K562 (cell line): Measurements from ENCODE around the genes DNAAF3, TMEM150B, ISOC2 and U2AF2.

- RAMPAGE, long total RNA = no peak
- RRBS = no CpG with 5 or more reads among the region's 13 CpGs
PRO-cap:
- standard = no peak
- CoPRO, capped RNA only, 2 experiments = no peak in any of the 2 experiments
- CoPRO, capped and uncapped RNA, 2 experiments = no peak in any of the 2 experiments
- CoPRO, uncapped RNA only, 2 experiments = peak in 1 of 2 experiments; most common plus-strand start chr19:55149857 (in 1); most common minus-strand start chr19:55149858 (in 1)
CAGE:
- cytosol, long polyA plus RNA = no peak
- long polyA plus RNA = no peak
- nucleolus, long total RNA = no peak
- nucleus, long polyA plus RNA = no peak
Observed at GRCh38 chr19:55149492-55150175, 628 bp upstream of the TNNT1 start.

- RAMPAGE, long total RNA = start-site peak on the plus strand at chr19:55159262-55159316, 139 and 45 reads in 2 replicates
- RRBS = under 1% methylated on average over 4 of the region's 15 CpGs
PRO-cap:
- standard = bidirectional peak, plus-strand start at chr19:55159155, minus-strand start at chr19:55158992
- CoPRO, capped RNA only, 2 experiments = peak in 2 of 2 experiments; most common plus-strand start chr19:55159155 (in 2); most common minus-strand start chr19:55158992 (in 1)
- CoPRO, capped and uncapped RNA, 2 experiments = peak in 1 of 2 experiments; most common plus-strand start chr19:55159309 (in 1); most common minus-strand start chr19:55159001 (in 1)
- CoPRO, uncapped RNA only, 2 experiments = peak in 1 of 2 experiments; most common minus-strand start chr19:55158830 (in 1)
CAGE:
- cytosol, long polyA plus RNA = no peak
- long polyA plus RNA = start-site peak on the plus strand at chr19:55159264-55159325, 33 and 34 reads in 2 replicates
- nucleolus, long total RNA = no peak
- nucleus, long polyA plus RNA = start-site peak on the plus strand at chr19:55159135-55159169, 95 and 122 reads in 2 replicates; start-site peak on the plus strand at chr19:55159288-55159331, 112 and 226 reads in 2 replicates
Observed at GRCh38 chr19:55158657-55159549, 1.4 kb upstream of the TNNI3 start.

- RAMPAGE, long total RNA = no peak
- RRBS = 4% methylated on average over 5 of the region's 41 CpGs
PRO-cap:
- standard = unidirectional peak, plus-strand start at chr19:55166294
- CoPRO, capped RNA only, 2 experiments = no peak in any of the 2 experiments
- CoPRO, capped and uncapped RNA, 2 experiments = no peak in any of the 2 experiments
- CoPRO, uncapped RNA only, 2 experiments = peak in 2 of 2 experiments; most common plus-strand start chr19:55166142 (in 1); most common minus-strand start chr19:55165791 (in 1)
CAGE:
- cytosol, long polyA plus RNA = no peak
- long polyA plus RNA = no peak
- nucleolus, long total RNA = no peak
- nucleus, long polyA plus RNA = no peak
Observed at GRCh38 chr19:55165536-55166404, 643 bp downstream of the DNAAF3 start.

- RAMPAGE, long total RNA = no peak
- RRBS = no CpG with 5 or more reads among the region's 44 CpGs
PRO-cap:
- standard = bidirectional peak, plus-strand start at chr19:55166762, minus-strand start at chr19:55166613; unidirectional peak, plus-strand start at chr19:55167068
- CoPRO, capped RNA only, 2 experiments = peak in 2 of 2 experiments; most common plus-strand start chr19:55166673 (in 1); most common minus-strand start chr19:55166612 (in 1)
- CoPRO, capped and uncapped RNA, 2 experiments = no peak in any of the 2 experiments
- CoPRO, uncapped RNA only, 2 experiments = peak in 1 of 2 experiments; most common plus-strand start chr19:55167247 (in 1); most common minus-strand start chr19:55166969 (in 1)
CAGE:
- cytosol, long polyA plus RNA = no peak
- long polyA plus RNA = no peak
- nucleolus, long total RNA = no peak
- nucleus, long polyA plus RNA = no peak
Observed at GRCh38 chr19:55166405-55167409, at the start of gene DNAAF3. Gene DNAAF3 (minus strand): TSS chr19:55166613.

DNA sequence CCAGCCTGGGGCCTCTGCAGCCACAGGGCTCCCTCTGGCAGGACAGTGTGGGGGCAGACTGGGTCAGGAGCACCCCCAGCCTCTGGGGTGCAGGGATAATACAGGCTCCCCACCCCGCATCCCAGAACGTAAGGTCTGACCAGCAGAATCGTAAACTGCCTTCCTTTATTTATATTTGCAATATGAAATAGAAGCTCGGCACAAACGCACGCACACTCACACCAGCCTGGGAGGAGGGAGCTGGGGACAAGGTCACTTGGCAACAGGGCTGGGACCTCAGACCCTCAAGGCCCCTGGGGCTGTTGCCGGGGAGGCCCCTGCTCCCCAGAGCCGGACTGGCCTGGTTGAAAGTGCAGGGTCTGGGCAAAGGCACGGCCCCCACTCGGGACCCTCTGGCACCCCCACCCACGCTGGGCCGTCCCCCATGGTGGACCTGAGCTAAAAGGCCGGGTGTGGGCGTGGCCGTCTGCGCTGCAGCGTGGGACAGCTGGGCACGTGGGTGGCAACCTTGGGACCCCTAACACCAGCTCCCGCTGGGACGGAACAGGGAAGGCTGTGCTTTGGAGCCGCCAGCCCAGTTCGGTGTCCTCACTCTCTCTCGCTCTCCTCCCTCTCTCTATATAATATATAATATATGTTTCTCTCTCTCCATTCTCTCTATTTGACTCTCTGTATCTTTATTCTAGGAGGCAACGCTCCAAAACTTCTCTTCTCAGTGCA, 1.2 kb upstream of the TMEM86B start:
- RAMPAGE, long total RNA = no peak
- RRBS = no CpG with 5 or more reads among the region's 24 CpGs
PRO-cap:
- standard = no peak
- CoPRO, capped RNA only, 2 experiments = no peak in any of the 2 experiments
- CoPRO, capped and uncapped RNA, 2 experiments = no peak in any of the 2 experiments
- CoPRO, uncapped RNA only, 2 experiments = peak in 1 of 2 experiments; most common plus-strand start position 180 of the sequence (in 1); most common minus-strand start position 173 of the sequence (in 1)
CAGE:
- cytosol, long polyA plus RNA = no peak
- long polyA plus RNA = no peak
- nucleolus, long total RNA = no peak
- nucleus, long polyA plus RNA = no peak

DNA sequence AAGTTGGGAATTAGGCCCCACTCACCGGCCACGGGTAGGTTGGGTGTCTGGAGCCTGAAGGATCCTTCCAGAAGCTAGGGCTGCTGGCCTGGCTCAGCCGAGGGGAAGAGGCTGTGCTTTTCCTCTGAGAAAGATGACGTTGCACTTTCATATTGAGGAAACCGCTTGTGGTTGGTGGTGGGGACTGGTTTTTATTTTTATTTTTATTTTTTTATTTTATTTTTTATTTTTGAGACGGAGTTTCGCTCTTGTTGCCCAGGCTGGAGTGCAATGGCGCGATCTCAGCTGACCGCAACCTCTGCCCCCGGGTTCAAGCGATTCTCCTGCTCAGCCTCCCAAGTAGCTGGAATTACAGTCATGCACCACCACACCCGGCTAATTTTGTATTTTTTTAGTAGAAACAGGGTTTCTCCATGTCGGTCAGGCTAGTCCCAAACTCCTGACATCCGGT, at the start of gene TMEM150B:
TMEM150B (minus strand) TSS at position 95 of the 451 bp plus-strand sequence.
- RAMPAGE, long total RNA = no peak
- RRBS = 82% methylated on average over 1 of the region's 15 CpGs
PRO-cap:
- standard = unidirectional peak, minus-strand start at position 90 of the sequence
- CoPRO, capped RNA only, 2 experiments = peak in 1 of 2 experiments; most common minus-strand start position 94 of the sequence (in 1)
- CoPRO, capped and uncapped RNA, 2 experiments = no peak in any of the 2 experiments
- CoPRO, uncapped RNA only, 2 experiments = no peak in any of the 2 experiments
CAGE:
- cytosol, long polyA plus RNA = no peak
- long polyA plus RNA = no peak
- nucleolus, long total RNA = no peak
- nucleus, long polyA plus RNA = start-site peak on the minus strand centred at position 87 of the sequence, 37 bp wide, 24 and 36 reads in 2 replicates

- RAMPAGE, long total RNA = no peak
- RRBS = no CpG with 5 or more reads among the region's 8 CpGs
PRO-cap:
- standard = no peak
- CoPRO, capped RNA only, 2 experiments = no peak in any of the 2 experiments
- CoPRO, capped and uncapped RNA, 2 experiments = no peak in any of the 2 experiments
- CoPRO, uncapped RNA only, 2 experiments = no peak in any of the 2 experiments
CAGE:
- cytosol, long polyA plus RNA = no peak
- long polyA plus RNA = no peak
- nucleolus, long total RNA = no peak
- nucleus, long polyA plus RNA = no peak
Observed at GRCh38 chr19:55331732-55332100, 6.6 kb upstream of the TMEM150B start.

DNA sequence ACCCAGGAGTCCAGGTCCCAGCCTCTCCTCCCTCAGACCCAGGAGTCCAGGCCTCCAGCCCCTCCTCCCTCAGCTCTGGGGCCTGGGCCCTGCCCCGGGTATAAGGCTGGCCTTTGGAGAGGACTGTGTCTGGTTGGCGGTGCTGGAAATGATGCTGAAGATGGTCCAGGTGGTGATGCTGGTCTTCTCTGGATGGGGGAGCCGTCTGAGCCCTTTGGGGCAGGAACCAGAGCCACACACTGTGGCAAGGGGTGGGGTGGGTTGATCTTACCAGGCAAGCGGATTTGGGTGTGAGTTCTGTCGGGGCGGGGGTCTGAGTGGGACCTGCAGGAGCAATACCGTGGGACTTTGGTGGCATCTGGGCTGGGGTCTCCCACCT, 2.5 kb downstream of the GARIN5B start:
- RAMPAGE, long total RNA = no peak
- RRBS = no CpG with 5 or more reads among the region's 7 CpGs
PRO-cap:
- standard = no peak
- CoPRO, capped RNA only, 2 experiments = no peak in any of the 2 experiments
- CoPRO, capped and uncapped RNA, 2 experiments = no peak in any of the 2 experiments
- CoPRO, uncapped RNA only, 2 experiments = no peak in any of the 2 experiments
CAGE:
- cytosol, long polyA plus RNA = no peak
- long polyA plus RNA = no peak
- nucleolus, long total RNA = no peak
- nucleus, long polyA plus RNA = no peak

- RAMPAGE, long total RNA = no peak
- RRBS = 51% methylated on average over 5 of the region's 28 CpGs
PRO-cap:
- standard = no peak
- CoPRO, capped RNA only, 2 experiments = no peak in any of the 2 experiments
- CoPRO, capped and uncapped RNA, 2 experiments = no peak in any of the 2 experiments
- CoPRO, uncapped RNA only, 2 experiments = peak in 1 of 2 experiments; most common minus-strand start chr19:55374416 (in 1)
CAGE:
- cytosol, long polyA plus RNA = no peak
- long polyA plus RNA = no peak
- nucleolus, long total RNA = no peak
- nucleus, long polyA plus RNA = no peak
Observed at GRCh38 chr19:55374127-55374886, 2.3 kb upstream of the TMEM190 start.

DNA sequence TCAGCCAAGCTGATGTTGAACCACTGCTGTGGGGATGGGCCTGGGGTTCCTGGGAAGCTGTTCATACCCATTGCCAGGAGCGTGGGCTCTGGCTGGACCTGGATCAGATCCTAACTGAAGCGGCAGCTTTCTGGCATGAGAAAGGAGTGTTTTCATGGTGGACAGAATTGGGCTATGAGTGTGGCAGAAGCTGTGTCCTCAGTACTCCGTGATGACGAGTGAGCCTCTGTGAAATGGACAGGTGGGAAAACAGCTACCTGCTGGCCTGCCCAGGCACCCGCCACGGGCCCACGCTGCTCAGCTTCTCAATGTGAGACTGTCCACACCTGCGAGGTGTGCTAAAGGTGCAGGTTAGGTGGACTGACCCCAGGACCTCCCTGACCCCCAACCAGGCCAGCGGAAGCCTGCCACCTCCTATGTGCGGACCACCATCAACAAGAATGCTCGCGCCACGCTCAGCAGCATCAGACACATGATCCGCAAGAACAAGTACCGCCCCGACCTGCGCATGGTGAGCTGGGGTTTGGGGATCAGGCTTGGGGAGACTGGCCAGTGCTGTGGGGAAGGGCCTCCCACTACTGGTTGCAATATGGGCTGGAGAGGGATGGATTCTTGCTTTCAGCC, 1.9 kb downstream of the RPL28 start:
- RAMPAGE, long total RNA = no peak
- RRBS = no CpG with 5 or more reads among the region's 17 CpGs
PRO-cap:
- standard = no peak
- CoPRO, capped RNA only, 2 experiments = no peak in any of the 2 experiments
- CoPRO, capped and uncapped RNA, 2 experiments = peak in 1 of 2 experiments; most common plus-strand start position 468 of the sequence (in 1)
- CoPRO, uncapped RNA only, 2 experiments = peak in 1 of 2 experiments; most common plus-strand start position 488 of the sequence (in 1)
CAGE:
- cytosol, long polyA plus RNA = no peak
- long polyA plus RNA = no peak
- nucleolus, long total RNA = no peak
- nucleus, long polyA plus RNA = no peak

- RAMPAGE, long total RNA = no peak
- RRBS = no CpG with 5 or more reads among the region's 18 CpGs
PRO-cap:
- standard = unidirectional peak, minus-strand start at chr19:55400281
- CoPRO, capped RNA only, 2 experiments = peak in 2 of 2 experiments; most common minus-strand start chr19:55400184 (in 2)
- CoPRO, capped and uncapped RNA, 2 experiments = peak in 2 of 2 experiments; most common plus-strand start chr19:55400105 (in 1); most common minus-strand start chr19:55400175 (in 1)
- CoPRO, uncapped RNA only, 2 experiments = peak in 2 of 2 experiments; most common plus-strand start chr19:55400194 (in 1); most common minus-strand start chr19:55400182 (in 2)
CAGE:
- cytosol, long polyA plus RNA = no peak
- long polyA plus RNA = no peak
- nucleolus, long total RNA = no peak
- nucleus, long polyA plus RNA = no peak
Observed at GRCh38 chr19:55400056-55401151, 7.2 kb downstream of the UBE2S start.

DNA sequence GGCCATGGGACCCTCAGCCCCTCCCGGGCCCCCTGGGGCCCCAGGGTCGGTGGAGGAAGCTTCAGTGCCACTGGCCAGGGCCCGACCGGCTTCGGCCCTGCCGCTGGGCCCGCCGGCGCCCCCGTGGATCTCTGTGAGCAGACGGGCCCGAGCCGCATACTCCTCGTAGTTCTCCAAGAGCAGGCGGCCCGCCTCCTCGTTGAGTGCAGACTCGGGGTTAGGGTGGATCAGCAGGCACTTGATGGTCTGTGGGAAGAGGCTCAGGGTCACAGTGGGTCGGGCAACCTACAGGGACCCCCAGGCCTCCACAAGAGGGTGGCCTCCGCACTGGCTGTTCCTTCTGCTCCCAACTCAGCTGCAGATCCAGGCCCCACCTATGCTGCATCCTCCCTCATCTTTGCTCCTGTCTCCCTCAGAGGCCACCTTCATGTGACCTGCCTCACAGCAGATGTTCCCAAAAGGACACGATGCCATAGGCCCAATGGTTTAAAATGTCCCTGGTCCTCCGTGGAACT, 6.0 kb downstream of the UBE2S start:
- RAMPAGE, long total RNA = no peak
- RRBS = 91% methylated on average over 4 of the region's 22 CpGs
PRO-cap:
- standard = no peak
- CoPRO, capped RNA only, 2 experiments = no peak in any of the 2 experiments
- CoPRO, capped and uncapped RNA, 2 experiments = no peak in any of the 2 experiments
- CoPRO, uncapped RNA only, 2 experiments = no peak in any of the 2 experiments
CAGE:
- cytosol, long polyA plus RNA = no peak
- long polyA plus RNA = no peak
- nucleolus, long total RNA = no peak
- nucleus, long polyA plus RNA = no peak

- RAMPAGE, long total RNA = no peak
- RRBS = 2% methylated on average over 16 of the region's 45 CpGs
PRO-cap:
- standard = unidirectional peak, plus-strand start at chr19:55406957; unidirectional peak, plus-strand start at chr19:55407236
- CoPRO, capped RNA only, 2 experiments = no peak in any of the 2 experiments
- CoPRO, capped and uncapped RNA, 2 experiments = no peak in any of the 2 experiments
- CoPRO, uncapped RNA only, 2 experiments = no peak in any of the 2 experiments
CAGE:
- cytosol, long polyA plus RNA = no peak
- long polyA plus RNA = no peak
- nucleolus, long total RNA = no peak
- nucleus, long polyA plus RNA = no peak
Observed at GRCh38 chr19:55406297-55407560, 859 bp downstream of the UBE2S start.

- RAMPAGE, long total RNA = start-site peak on the minus strand at chr19:55461606-55461667, 5,798 and 3,034 reads in 2 replicates
- RRBS = no CpG with 5 or more reads among the region's 29 CpGs
PRO-cap:
- standard = bidirectional peak, plus-strand start at chr19:55462012, minus-strand start at chr19:55461642
- CoPRO, capped RNA only, 2 experiments = peak in 2 of 2 experiments; most common minus-strand start chr19:55461631 (in 2)
- CoPRO, capped and uncapped RNA, 2 experiments = peak in 2 of 2 experiments; most common plus-strand start chr19:55461635 (in 2); most common minus-strand start chr19:55461610 (in 2)
- CoPRO, uncapped RNA only, 2 experiments = peak in 2 of 2 experiments; most common plus-strand start chr19:55461653 (in 1); most common minus-strand start chr19:55461605 (in 1)
CAGE:
- cytosol, long polyA plus RNA = start-site peak on the minus strand at chr19:55461609-55461744, 5,132 and 4,147 reads in 2 replicates
- long polyA plus RNA = start-site peak on the minus strand at chr19:55461609-55461668, 1,689 and 2,970 reads in 2 replicates
- nucleolus, long total RNA = no peak
- nucleus, long polyA plus RNA = start-site peak on the minus strand at chr19:55461609-55461656, 1,360 and 2,150 reads in 2 replicates
Observed at GRCh38 chr19:55461525-55461902, at the start of gene ISOC2. Gene ISOC2 (minus strand): TSS chr19:55461642.

- RAMPAGE, long total RNA = start-site peak on the plus strand at chr19:55654950-55655078, 4,327 and 2,865 reads in 2 replicates
- RRBS = 2% methylated on average over 2 of the region's 105 CpGs
PRO-cap:
- standard = bidirectional peak, plus-strand start at chr19:55655017, minus-strand start at chr19:55654863; bidirectional peak, plus-strand start at chr19:55655398, minus-strand start at chr19:55655301; bidirectional peak, plus-strand start at chr19:55655599, minus-strand start at chr19:55655542
- CoPRO, capped RNA only, 2 experiments = peak in 2 of 2 experiments; most common plus-strand start chr19:55655079 (in 2); most common minus-strand start chr19:55655301 (in 2)
- CoPRO, capped and uncapped RNA, 2 experiments = peak in 2 of 2 experiments; most common plus-strand start chr19:55655079 (in 2)
- CoPRO, uncapped RNA only, 2 experiments = peak in 2 of 2 experiments; most common plus-strand start chr19:55655147 (in 1); most common minus-strand start chr19:55655232 (in 1)
CAGE:
- cytosol, long polyA plus RNA = start-site peak on the plus strand at chr19:55654950-55655081, 1,558 and 663 reads in 2 replicates
- long polyA plus RNA = start-site peak on the plus strand at chr19:55655000-55655081, 335 and 890 reads in 2 replicates
- nucleolus, long total RNA = no peak
- nucleus, long polyA plus RNA = no peak
Observed at GRCh38 chr19:55654933-55655999, at the start of gene U2AF2. Gene U2AF2 (plus strand): TSS chr19:55655035.

GRCh38 chr19:55656114-55656546, 1.3 kb downstream of the U2AF2 start:
- RAMPAGE, long total RNA = no peak
- RRBS = no CpG with 5 or more reads among the region's 10 CpGs
PRO-cap:
- standard = no peak
- CoPRO, capped RNA only, 2 experiments = no peak in any of the 2 experiments
- CoPRO, capped and uncapped RNA, 2 experiments = no peak in any of the 2 experiments
- CoPRO, uncapped RNA only, 2 experiments = peak in 1 of 2 experiments; most common plus-strand start chr19:55656365 (in 1); most common minus-strand start chr19:55656286 (in 1)
CAGE:
- cytosol, long polyA plus RNA = no peak
- long polyA plus RNA = no peak
- nucleolus, long total RNA = no peak
- nucleus, long polyA plus RNA = no peak

DNA sequence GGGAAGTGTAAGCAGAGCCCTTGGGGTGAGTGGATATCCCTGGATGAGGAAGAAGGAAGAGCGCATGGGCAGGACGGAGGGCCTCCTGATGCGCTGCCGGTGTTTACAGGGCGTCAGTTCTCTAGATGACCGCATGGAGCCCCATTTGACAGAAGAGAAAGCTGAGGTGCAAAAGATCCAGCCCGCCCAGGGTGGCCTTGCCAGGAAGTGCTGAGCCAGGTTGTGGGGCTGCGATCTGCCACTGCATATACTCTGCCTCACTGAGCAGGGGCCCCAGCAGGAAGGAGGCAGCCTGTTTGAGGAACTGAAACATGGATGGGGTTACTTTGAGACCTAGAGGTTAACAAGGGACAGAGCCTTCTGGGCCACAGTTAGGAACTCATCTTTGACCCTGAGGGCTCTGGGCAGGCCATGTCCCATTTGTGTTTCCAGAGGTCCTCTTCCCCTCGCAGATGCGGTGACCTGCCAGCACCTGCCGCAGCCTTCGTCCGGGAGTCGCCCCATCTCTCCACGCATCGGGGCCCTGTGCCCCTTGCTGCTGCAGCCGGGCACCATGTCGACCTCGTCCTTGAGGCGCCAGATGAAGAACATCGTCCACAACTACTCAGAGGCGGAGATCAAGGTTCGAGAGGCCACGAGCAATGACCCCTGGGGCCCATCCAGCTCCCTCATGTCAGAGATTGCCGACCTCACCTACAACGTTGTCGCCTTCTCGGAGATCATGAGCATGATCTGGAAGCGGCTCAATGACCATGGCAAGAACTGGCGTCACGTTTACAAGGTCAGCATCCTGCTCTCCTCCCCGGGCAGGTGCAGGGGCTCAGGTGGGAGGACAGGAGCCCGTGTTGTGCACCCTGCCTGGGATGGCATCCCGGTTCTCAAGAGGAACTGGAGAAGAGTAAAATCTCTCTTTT, 3.3 kb downstream of the EPN1 start:
- RAMPAGE, long total RNA = no peak
- RRBS = 97% methylated on average over 8 of the region's 34 CpGs
PRO-cap:
- standard = no peak
- CoPRO, capped RNA only, 2 experiments = no peak in any of the 2 experiments
- CoPRO, capped and uncapped RNA, 2 experiments = no peak in any of the 2 experiments
- CoPRO, uncapped RNA only, 2 experiments = no peak in any of the 2 experiments
CAGE:
- cytosol, long polyA plus RNA = no peak
- long polyA plus RNA = no peak
- nucleolus, long total RNA = no peak
- nucleus, long polyA plus RNA = no peak